Daoy (cell line): ENCODE measurements around a stretch of chr20.

DNA sequence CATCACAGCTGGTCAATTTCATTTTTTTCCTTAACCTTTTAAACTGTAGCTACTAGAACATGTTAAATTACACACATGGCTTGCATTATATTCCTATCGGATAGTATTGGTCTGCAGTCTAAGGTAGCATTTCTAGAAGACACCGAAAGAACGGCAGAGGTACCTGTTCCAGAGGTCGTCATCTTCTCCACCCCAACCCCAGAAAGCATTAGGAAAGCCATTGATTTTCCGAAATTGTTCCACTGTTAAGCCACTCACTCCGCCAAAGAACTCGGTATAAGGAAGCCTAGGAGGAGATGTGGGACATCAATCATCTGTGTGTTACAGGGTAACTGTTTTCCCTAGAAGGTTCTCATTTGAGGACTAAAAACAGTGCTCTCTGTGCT lies 71.6 kb upstream of the PTGIS start:
- RAMPAGE, long total RNA = no peak

- RAMPAGE, long total RNA = no peak
These were observed 38.1 kb downstream of the B4GALT5 start for GRCh38 chr20:49675302-49676344.

GRCh38 chr20:49747769-49748213 lies 34.1 kb upstream of the B4GALT5 start:
- RAMPAGE, long total RNA = no peak

- RAMPAGE, long total RNA = no peak
These were observed 28.8 kb downstream of the SPATA2 start for GRCh38 chr20:49886407-49887123.

DNA sequence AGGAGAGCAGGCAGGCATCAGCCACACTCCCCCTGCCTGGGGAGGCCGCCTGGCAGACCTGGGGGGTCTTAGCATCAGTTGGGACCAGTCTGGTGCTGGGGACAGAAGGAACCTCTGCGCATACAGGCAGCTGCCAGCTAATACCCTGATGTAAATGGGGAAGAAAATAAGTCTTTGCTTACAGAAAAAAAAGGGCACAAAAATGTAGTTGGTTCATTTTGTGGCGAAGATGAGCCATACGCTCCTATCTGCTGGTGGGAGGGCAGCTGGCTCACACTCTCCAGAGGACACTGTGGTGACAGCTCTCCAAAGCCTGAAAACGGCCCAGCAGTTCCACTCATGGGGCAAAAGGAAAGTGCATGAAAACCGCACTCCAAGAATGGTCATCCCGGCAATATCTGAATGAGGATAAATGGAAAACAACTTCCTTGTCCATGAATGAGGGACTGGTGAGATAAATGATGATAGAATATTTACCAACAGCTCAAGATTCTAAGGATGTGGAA lies 21.7 kb downstream of the SPATA2 start:
- RAMPAGE, long total RNA = no peak

DNA sequence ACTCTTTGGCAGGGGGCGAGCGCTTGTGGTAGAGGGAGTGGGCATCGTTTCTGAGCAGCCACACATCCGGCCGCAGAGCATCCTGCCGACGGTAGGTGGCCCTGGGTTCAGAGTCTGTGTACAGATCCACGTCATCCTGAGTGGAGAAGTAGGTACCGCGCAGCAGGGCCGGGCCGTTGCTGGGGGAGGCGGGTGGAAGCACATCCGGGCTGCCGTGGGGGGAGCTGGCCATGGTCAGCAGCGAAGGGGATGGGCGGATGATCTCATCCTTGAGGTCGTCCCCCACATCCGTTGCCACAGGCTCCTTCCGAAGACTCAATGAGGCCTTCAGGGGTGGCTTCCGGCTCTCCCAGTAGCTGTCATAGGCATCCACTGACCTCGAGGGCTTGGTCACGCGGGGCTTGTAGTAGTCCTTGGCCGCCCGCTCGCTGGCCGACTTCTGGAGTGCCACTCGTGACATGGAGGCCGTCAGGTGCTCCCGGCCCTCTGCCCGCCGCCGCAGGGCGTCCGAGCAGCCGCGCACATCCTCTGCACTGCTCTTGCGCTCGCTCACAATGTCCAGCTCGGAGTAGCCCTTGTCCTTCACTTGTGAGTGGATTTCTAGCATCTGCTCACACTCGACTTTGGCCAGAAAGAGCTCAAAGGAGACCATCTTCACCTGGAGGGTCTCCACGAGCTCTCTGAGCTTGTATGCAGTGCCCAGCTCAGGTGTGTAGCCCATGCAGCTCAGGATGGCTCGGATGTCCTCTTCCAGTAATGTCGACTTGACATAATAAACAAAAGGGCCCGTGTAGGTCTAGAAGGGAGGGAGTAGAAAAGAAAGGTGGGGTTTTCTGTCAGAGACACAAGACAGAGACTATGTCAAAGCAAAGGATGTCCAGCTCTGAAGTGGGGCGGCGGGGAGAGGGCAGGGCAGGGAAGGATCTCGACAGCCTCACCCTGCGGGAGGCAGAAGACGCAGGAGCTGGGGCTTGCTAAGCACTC lies 9.0 kb downstream of the SPATA2 start:
- RAMPAGE, long total RNA = no peak

DNA sequence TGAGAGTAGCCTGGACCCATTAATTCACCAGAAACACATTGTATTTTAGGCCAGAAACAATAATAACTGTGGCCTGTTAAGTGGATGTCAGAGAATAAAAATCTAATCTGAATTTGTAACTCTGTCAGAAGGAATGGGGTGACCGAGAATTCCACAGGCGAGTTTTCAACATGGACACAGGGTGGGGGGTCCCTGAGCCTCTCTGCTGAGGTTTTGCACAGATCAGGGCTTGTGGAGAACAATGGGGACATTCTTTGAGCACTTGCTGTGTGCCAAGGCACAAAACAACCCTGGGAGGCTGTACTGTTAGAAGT lies 44.0 kb downstream of the SNAI1 start:
- RAMPAGE, long total RNA = no peak

GRCh38 chr20:50136872-50137762 lies 16.4 kb downstream of the PEDS1 start:
- RAMPAGE, long total RNA = no peak

DNA sequence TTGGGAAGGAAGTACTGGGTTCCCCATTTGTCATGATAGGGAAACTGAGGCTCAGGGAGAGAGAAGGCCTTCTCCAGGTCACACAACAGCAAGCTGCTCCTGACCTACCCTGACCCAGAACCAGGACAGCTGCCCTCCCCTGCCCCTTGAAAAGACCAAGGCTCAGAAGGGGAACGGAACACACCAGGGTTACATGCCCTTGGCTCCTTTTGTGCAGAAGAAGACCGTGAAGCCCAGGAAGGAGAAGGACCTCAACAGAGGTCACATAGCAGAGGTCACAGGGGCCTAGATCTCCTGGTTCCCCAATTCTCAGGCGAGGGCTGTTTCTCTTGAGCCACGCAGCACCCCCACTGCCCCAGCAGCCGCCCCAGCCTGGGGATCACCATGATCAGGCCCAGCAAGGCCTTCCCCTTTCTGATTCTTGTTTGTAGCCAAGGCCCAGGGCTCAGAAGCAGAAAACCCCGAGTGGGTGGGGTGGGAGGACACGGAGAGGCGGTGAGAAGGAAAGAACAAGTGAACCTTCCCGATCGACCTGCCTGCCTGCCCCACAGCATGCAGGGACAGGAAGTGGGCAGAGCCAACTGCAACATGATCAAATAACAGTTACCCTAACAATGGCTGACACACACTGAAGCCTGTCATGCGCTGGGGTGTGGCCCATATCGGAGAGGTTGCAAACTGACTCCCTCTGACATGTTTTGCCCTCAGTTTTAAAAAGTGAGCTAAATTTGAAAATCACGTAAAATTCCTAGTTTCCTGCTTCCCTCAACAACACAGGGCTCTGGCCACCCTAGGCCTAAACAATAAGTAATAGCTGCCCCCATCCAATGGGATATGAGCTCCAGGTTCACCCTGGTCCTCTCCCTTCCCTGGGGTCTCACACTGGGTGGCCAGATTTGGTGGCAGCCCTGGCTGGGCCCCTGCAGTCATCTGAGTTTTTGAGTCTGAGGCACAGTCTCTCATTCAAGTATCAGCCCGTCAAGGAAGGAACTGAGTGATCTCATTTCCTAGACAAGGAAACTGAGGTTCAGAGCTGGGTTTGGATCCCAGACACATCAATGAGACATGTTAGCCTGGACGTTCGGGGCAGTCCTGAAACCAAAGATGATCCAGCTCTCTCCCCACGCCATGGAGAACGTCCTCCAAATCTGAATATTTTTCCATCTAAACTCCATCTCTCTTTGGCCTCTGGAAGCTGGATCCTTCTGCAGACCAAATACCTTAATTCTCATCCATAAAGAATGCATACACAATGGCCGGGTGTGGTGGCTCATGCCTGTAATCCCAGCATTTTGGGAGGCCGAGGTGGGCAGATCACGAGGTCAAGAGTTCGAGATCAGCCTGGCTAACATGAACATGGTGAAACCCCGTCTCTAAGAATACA lies 6.5 kb downstream of the PEDS1 start:
- RAMPAGE, long total RNA = no peak

- RAMPAGE, long total RNA = no peak
These were observed 740 bp downstream of the PEDS1 start for GRCh38 chr20:50152818-50153147.

- RAMPAGE, long total RNA = no peak
These were observed 806 bp upstream of the PEDS1 start for GRCh38 chr20:50154193-50154864.

DNA sequence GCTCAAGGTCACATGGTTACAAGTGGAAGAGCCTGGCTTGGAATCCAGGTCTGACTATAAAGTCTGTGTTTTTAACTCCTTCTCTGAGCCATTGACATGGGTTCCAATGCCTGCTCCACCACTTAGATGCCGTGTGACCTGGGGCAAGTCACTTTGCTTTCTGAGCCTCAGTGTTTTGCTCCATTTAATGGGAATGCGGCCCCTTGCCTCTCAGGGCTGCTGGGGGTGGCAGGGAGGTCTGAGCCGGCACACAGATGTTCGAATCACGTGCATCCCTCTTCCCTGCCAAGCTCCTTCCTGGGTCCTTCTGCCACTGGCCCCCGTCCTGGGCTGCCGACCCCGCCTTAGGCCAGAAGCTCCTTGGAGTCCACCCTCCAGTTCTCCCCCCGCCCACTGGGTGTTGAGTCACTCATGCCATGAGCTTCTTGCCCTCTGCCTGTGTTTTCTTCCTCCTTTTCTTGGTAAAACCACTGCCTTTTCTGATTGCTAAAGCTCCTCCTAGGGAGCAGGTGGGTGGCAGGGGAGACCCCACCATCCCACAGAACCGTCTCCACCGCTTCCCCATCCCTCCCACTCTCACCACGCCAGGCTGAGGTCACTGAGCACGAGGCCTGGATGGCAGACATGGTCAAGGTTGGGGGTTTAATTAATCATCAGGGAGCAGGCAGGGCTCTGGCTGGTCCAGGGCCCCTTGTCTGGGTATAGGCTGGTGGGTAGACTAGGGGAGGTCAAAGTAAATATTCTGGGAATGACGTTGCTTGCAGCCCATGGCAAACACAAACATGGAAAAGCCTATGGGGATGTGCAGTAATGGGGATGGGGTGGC lies 35.8 kb downstream of the CEBPB start:
- RAMPAGE, long total RNA = no peak

- RAMPAGE, long total RNA = no peak
These were observed 88.1 kb downstream of the CEBPB start for GRCh38 chr20:50278442-50279495.

DNA sequence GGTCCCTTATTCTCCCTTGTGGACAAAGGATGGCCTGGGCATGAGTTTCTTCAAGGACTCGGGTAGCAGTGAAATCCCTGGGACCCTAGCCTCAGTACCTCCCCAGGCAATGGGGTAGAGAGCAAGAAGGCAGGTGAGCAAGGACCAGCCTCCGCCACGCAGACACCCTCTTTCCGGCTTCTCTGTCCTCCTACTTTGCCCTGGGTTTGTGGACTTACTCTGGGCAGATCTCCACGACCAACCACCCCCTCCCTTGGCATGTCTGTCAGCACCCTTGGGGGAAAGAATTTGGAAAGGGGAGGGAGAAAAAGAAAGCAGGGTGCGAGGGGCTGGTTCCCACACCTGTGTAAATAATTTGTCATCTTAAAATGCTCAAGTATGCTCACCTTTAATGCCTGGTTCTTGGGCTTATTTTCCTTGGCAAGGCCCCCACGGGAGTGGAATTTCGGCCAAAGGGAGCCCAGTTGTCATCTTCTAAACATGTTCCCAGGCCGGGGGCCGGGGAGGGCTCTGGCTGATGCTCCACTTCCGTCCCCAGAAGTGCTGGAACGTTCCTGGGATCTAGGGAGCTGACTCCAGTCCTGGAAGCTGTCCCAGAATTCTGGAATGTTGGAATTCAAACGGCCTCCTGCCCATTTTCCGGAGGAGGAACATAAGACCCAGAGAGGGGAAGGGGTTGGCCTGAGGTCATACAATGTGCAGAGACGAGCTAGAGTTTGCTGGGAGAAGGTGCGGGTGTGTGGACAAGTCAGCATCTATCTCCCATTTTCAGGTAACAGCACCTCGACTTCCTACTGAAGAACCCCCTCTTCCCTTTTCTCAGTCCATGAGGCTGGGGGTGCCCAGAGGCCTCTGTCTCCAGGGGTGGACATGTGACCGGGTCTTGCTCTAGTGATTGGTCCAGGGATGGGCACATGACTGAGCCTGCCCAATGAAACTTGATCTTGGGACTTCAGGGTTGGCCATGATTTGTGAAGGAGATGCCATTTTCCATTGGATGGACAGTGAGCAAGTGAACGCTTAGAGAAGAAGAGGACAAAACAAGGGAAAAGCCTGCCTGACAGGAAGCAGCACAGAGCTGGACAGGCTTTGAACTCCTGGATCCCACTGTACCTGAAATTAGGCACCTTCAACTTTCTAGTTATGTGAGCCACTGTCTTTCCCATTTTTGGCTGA lies 122.3 kb downstream of the CEBPB start:
- RAMPAGE, long total RNA = no peak

DNA sequence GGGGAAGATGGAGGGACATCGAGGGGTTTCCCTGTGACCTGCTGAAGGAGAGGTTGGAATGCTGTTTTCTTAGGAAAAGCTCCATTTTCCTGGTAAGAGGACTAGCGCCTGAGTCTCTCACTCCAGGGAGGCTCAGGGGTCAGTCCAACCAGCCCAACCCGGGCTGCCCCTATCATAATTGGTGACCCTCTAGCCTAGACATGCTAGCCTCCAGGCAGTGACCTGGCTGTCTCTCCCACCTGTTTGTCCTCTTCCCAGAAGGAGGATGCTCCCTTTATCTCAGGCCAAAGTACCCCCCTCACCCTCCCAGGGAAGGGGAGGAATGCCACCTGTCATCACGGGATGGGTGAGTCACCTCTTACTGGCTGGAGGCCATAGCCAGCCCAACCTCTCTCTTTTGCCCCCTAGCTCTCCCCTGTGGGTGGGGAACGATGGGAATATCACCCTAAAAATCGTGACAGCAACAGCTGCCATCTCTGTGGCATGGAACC lies 137.6 kb upstream of the PTPN1 start:
- RAMPAGE, long total RNA = no peak

GRCh38 chr20:50416542-50417411 lies 93.4 kb upstream of the PTPN1 start:
- RAMPAGE, long total RNA = no peak

GRCh38 chr20:50470369-50470843 lies 39.8 kb upstream of the PTPN1 start:
- RAMPAGE, long total RNA = no peak

DNA sequence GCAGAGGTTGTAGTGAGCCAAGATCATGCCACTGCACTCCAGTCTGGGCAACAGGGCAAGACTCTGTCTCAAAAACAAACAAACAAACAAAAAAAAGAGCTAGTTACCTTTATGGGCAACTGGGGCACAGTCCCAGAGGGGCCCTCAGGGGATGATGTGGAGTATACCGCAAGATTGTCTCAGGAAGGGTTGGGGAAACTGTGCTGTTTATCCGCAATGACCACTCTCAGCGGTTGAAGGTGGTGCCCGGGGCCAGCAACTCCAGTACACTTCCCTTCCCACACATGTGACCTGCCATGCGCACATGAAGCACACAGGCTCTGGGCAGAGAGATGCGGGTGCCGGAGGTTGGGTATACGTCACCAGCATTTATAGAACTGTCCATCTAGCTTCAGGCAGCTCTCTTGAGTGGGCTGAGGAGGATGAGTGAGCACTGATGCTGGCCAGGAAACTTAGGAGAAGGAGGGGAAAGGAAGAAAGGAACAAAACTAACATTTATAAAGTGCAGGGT lies 26.8 kb upstream of the PTPN1 start:
- RAMPAGE, long total RNA = no peak

DNA sequence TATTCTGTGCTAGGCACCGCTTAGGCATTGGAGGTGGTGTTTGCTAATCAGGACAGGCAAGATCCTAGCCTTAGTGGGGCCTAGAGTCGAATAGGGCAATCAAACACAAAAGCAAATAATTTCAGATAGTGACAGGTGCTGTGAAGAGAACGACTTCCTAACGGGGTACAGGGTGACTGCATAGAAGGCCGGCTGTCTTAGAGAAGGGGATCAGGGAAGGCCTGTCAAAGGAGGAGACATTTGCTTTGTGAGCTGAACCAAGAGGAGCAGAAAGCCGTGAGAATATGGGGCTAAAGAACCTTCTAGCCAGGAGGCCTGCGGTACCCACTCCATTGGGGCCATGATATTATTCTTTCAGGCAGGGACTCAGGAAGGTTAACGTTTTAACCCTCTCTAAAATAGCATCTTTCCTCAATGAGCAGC lies 961 bp downstream of the PTPN1 start:
- RAMPAGE, long total RNA = no peak

DNA sequence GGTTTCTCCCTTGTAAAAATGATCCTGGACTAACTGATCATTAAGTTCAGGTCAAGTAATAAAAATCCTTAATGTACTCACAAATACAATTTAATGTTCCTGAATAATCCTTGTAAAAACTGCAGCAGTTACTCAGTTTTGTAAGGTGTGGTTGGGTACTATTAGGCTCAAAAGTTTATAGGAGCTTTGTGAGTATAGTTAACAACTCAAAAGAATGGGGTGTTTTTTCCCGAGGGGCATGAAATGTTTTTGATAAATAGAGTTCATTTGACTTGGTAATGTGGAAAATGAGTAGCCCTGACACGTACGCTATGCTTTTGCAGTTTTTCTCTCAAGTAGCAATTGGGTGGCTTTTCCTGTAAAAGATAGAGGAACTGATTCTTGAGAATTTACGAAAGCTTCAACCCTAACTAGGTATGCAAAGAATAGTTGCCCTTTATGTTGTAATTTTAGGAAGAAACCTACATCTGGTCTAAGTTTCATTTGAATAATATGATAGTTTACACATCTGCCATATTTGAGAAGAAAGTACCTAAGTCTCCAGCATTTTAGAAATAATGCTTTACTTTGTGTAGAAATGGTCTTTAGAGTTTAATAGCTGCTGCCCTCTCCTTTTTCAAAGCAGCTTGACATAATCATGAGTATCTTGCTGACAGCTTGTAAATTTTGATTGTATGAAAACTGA lies 6.4 kb downstream of the PTPN1 start:
- RAMPAGE, long total RNA = no peak